Osteocyte (in vitro differentiated cells): ENCODE measurements around a stretch of chr6.

GRCh38 chr6:166381476-166382535 lies 934 bp downstream of the MPC1 start:
- PRO-cap: no peak

- PRO-cap: no peak
These were observed 2.2 kb upstream of the RAMACL start for GRCh38 chr6:166588574-166589134.

DNA sequence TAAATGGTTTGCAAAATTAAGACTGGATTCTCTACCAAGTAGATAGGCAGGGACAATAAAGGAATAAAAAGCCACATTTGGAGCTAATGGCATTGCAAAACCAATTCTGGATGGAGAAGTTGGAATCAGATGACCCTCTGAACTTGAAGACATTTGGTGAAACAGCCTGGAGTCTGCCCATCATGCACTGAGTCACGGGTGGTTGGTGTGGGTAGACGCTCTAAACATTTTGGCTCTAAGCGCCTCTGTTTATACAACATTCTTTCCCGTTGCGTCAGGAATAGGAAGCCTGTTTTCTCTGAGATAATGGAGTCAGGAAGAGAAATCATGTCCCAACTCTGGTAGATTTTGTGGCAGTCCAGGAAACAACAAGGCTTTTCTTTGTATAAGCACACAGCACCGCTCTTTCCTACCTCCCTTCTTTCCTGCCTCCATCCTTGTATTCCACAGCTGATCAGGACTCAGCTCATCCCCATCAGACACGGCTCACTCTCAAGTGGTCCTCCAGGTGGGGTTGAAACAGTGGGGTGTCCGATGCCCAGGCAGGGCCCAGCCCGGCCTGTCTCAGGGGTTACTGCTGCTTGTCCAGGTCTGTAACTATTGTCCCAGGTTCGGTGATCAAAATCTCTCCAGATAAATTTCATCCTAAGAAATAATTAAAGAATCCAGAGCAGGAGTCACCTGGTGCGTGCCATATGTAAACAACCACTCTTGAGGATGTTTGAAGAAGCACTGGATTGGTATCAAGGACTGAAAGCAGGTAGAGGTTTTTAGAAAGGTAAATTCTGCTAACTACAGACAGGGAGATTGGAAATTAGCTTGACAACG lies 12.1 kb upstream of the RAMACL start:
- PRO-cap: no peak

DNA sequence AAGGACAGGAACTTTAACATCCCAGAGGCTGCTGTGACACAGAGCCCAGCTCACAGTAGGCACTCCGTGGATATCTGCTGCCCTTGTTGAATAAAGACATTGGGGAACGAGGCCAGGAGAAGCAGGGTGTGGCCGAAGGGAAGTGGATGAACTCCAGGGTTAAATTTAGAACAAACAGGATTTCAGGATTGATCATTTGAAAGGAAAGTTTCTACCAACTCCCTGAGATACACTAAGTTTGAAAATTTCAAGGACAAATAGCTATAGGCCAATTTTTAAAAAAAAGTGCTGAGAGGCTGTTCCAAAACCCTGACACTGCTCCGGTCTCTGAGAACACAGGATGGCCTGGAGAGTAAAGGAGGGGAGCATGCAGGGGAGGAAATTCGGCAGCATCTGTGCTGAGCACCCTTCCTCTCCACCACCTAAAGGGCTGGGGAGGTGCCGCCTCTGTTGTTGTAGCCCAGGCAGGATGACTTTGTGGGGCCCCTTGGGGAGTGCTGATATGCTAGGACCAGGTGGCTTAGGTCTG lies 9.6 kb upstream of the RPS6KA2 start:
- PRO-cap: no peak

DNA sequence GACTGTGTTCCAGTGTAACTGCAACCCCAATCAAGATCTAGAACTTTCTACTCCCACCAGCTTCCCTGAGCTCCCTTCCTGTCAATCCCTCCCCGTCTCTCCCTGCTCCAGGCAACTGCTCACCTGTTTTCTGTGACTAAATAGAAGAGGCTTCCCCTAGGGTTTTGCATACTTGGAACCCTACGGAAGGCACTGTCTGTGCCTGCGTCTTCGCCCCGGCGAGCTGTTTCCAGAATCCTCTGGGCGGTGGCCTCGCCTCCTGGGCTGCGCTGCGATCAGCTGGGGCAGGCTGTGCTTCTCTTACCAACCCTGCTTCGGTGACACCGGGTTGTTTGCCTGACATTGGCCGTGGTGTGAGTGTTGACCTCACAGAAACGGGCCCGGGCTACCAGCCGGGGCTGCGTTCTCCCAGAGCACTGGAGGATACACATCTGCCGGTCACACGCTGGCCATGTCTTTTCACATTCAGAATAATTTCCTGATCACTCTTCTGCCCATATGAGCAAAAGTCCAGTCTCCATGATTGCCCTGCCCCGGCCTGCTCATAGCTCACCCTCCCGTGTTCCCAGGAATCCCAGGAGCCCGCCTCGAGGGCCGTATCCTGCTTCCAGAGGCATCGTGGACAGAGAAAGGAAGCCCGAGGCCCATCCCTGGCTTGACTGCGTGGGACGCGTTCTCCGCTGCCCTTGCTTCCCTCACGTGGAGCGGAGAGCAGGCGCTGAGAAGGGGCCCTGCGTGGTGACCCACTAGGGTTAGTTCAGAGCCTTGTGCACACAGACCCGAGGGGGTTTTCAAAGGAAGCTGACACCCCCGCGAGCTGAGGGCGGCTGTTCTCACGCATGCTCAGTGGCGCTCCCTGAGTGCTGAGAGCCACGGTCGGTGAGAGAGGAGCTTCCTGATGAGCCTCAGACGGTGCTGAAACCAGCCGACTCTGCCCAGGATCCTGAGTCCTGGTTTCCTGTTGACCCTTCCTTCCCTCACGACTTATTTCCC lies 29.2 kb upstream of the CCR6 start:
- PRO-cap: no peak

GRCh38 chr6:167098793-167099292 lies 24.1 kb upstream of the CCR6 start:
- PRO-cap: no peak

DNA sequence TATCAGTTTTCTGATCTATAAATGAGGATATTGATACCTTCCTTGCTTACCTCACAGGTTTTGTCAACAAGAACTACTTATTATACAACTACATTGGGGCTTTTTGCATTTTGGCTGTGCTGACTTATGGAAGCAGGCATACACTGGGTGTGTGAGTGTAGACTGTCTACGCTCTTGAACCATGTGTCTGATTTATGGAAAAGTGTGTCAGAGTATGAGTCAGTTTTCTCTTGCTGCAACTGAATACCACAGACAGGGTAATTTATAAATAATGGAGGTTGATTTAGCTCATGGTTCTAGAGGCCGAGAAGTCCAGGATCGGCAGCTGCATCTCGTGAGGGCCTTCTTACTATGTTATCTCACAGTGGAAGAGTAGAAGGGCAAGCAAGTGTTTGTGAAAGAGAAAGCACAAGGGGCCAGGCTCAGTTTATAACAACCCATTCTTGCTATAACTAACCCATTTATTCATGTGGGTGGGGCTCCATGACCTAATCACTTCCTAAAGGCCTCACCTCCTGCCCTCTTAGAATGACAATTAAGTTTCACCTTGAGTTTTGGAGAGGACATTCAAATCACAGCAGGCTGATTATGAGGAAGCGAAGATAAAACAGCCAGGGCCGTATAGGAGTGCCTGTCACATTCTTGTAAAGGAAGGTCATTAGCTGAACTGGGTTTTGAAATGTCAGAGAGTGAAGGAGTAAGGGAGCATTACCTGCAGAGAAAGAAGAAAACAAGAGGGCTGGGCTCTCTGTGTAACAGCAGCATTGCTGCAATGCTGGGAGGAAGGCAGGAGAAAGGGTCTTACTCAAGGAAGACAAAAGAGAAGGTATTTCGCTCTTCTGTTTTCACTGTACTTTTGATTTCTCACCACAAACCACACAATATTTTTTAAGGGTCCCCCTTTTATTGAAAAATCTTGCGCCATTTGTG lies 6.7 kb downstream of the GPR31 start:
- PRO-cap: no peak

DNA sequence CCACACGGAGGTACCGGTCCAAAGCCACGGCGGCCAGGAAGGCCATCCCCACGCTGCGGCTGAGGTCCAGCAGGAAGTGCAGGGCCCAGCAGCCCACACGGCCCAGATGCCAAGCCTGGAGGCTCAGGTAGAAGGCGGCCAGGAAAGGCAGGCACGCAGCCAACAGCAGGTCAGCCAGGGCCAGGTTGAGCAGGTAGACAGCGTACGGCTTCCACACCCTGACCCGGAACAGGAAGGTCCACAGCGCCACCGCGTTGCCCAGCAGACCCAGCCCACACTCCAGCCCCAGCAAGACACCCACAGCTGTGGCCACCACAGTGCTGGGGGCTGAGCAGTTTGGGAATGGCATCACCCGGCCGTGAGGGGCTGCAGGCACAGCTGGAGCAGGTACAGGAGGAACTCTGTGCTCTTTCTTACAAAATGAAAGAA lies 283 bp downstream of the GPR31 start:
- PRO-cap: no peak

- PRO-cap: no peak
These were observed 20.1 kb upstream of the UNC93A start for GRCh38 chr6:167270829-167271614.

- PRO-cap: no peak
These were observed 14.1 kb upstream of the UNC93A start for GRCh38 chr6:167276993-167277486.

DNA sequence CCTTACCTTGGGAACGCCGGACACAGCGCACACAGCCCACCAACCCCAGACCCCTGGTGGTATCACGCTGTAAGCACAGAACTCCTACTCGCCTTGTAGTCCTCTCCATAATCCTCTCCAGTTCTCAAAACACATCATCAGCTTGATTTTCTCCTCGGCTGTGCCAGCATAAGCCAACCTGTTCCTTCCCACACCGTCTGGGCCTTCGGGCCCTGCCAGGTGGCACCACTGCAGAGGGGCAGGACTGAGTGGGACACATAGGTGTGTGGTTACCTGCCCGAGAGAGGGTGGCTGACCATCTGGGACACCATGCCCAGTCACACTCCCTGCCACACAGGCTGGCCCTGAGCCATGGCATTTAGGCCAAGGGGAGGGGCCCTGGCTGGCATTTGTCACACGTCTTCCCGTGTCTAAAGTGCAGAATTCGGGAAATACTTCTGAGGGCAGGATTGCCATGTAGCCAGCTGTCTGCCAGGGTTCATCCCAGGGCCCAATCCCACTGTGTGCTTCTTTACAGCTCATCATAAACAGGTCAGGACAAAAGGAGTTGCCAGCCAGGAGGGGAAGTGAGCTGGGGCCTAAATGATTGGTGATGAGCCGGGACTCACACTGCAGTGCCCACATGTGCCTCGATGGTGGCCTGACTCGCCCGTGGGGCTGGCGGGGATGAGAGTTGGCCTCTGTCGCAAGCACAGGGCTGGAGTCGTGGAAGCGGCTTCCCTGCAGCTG lies 6.1 kb upstream of the UNC93A start:
- PRO-cap: no peak

DNA sequence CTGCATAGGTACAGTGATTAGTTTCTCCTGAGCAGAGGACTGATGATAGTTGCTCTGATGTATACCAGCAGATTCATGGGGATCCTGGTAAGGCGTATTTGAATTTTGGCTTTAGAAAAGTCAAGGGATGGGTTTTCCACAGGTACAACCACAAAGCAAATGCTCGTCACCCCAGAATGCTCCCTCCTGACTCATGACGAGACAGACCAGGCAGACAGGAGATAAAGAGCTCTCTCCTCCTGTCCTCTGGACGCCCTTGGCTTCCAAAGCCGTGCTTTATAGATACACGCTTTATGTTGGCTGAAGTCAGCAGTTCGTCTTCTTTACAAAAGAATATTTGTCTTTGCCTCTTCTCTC lies 166.8 kb downstream of the TTLL2 start:
- PRO-cap: no peak

GRCh38 chr6:167501889-167502562 lies 177.1 kb downstream of the TTLL2 start:
- PRO-cap: no peak

DNA sequence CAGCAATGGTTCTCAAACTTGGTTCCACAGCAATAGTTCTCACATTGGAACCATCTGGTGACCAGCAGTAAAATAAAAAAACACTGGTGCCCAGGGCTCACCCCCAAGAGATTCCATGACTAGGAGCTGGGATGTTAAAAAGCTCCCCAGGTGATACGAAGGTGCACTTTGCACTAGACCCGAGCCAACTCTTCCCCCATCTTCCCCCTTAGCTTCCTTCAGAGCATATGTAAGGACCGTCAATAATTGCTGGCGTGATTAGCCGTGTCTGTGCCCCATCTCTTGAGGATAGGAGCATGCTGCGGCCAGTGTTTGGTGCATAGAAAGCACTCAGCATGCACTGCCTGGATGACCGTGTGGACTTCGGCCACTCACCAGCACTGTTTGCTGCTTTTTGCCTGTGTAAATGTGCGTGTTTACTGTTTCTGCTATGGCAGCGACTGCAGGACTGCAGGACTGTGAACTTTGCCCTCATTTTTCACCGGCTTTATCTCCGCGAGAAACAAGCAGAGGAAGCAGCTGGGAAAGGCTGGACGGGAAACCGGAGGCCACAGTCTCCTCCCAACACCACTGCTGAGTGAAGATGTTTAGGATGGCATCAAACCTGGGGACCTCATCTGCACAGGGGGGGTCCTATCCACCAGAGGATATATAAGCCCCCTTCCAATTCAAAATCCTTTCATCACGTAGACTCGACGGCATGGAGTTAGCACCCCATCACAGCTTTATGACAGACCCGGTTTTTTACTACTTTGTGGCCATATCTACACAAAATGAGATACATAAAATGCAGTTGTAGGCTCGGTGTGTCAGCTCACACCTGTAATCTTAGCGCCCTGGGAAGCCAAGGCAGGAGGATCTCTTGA lies 150.6 kb upstream of the AFDN start:
- PRO-cap: no peak

DNA sequence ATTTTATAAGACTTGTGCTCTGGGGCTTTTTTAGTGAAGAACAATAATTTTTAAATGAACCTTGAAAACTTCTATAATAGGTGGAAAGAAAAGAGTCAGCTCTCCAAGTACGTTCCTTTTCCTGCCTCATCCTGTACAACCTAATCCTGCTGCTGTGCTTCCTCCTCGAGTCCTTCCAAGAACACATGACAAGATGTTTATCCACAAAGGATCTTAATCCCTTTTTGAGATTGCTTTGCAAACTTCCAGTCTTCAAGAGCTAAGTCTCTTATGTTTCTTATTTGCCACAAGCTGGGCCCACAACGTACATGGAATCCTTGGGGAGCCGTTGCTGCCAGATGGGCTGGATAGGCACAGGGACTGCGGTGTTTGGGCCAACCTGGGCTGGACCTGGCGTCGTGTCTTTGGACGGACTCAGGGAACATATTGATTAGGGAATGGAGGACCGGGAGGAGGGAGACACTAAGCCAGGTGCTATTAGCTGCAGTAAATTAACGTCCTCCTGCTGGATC lies 79.8 kb upstream of the AFDN start:
- PRO-cap: no peak

DNA sequence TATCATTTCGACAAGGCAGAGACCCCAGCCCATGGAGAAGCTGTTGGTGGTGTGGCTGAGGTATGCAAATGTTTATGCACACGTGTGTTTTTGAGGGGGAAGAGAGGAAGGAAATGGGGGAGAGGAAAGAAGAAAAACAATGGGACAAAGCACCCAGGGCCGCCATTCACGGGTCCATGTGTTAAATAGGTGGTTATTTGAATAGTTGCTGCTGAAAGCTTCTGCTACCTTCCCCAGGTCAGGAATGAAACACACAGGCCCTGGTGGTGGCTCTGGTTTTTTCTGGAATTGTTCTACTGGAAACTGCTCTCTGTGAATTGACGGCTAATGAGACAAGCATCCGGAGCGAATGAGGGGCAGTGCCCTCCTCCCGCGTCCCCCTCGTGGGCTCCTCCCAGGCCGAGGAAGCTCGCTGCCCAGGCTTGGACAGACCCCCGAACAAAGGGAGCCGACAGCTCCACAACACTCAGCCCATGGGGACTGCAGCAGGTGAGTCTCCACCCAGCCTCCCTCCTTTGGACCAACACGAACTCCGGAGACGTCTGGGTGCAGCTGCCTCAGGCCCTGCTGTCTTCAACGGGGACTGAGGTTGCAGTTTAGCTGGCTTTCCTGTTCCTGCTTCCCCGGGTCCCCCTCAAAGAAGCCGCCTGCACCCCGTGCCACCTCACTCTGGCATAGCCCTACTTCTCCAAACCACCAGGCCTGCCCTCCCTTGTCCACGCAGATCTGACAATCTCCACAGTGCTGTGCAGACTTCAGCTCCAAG lies 31.4 kb upstream of the AFDN start:
- PRO-cap: no peak

- PRO-cap: bidirectional peak, plus-strand start at chr6:167827737, minus-strand start at chr6:167827630
These were observed 862 bp downstream of the AFDN start for GRCh38 chr6:167827347-167828198.

DNA sequence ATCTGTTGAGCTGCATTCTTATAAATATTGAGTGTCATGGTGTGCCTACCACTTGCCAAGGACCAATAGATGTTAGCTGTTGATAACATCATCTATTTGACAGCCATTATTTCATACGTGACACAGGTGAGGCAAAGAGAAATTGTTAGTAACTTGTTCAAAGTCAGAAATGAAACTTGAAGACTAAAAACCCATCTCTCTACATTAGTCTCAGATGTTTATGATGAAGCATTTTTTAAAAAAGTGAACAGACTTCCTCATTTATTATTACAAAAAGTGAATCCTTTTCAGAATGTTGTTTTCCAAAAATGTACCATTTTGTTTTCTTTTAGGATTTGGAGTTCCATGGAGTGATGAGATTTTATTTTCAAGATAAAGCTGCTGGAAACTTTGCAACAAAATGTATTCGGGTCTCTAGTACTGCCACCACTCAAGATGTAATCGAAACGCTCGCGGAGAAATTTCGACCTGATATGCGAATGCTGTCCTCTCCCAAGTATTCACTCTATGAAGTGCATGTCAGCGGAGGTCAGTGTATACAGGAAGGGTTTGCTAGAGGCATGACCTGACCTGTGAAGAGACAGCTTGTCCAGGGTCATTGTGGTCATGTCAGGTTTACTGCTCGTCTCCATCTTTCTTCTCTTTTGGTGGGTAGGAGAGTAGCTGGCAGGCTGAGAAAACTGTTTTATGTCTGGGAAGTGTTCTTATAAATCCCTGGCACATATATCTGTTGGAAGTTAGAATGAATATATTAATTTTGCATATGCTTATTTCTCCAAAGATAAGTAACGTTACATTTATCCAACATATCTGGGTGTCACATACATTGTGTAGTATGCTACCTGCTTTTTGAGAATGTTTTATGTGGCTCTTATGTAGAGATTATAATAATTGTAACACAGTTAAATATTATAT lies 37.8 kb downstream of the AFDN start:
- PRO-cap: no peak

DNA sequence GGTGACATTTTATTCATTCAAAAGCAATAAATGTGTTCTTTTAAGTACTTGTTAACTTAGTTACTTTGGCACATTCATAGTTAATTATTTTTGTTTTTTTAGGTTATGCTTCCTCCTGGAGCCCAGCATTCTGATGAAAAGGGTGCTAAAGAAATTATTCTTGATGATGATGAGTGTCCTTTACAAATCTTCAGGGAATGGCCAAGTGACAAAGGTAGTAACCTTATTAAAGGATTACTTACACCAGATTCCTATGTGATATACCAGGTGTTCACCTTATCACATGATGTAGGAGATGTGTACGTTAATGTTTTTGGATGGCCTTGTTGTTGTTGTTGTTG lies 62.4 kb downstream of the AFDN start:
- PRO-cap: no peak

- PRO-cap: no peak
These were observed 672 bp upstream of the KIF25 start for GRCh38 chr6:167996786-167997212.